ENCODE measurements around a stretch of chr1.

GRCh38 chr1:43452193-43452556 lies 1.6 kb downstream of the HYI start:
- RRBS, result no CpG with 5 or more reads among the region's 7 CpGs

GRCh38 chr1:43522650-43523680 lies 7.7 kb upstream of the PTPRF start:
- RRBS, result no CpG with 5 or more reads among the region's 15 CpGs

GRCh38 chr1:43536186-43536868 lies 5.6 kb downstream of the PTPRF start:
- RRBS, result no CpG with 5 or more reads among the region's 8 CpGs

GRCh38 chr1:43597609-43598255 lies 52.2 kb upstream of the KDM4A start:
- RRBS, result 98% methylated on average over 7 of the region's 33 CpGs

GRCh38 chr1:43603393-43604394 lies 46.3 kb upstream of the KDM4A start:
- RRBS, result 98% methylated on average over 7 of the region's 41 CpGs

- RRBS, result no CpG with 5 or more reads among the region's 35 CpGs
Measured at GRCh38 chr1:43621846-43623053, 27.7 kb upstream of the KDM4A start.

DNA sequence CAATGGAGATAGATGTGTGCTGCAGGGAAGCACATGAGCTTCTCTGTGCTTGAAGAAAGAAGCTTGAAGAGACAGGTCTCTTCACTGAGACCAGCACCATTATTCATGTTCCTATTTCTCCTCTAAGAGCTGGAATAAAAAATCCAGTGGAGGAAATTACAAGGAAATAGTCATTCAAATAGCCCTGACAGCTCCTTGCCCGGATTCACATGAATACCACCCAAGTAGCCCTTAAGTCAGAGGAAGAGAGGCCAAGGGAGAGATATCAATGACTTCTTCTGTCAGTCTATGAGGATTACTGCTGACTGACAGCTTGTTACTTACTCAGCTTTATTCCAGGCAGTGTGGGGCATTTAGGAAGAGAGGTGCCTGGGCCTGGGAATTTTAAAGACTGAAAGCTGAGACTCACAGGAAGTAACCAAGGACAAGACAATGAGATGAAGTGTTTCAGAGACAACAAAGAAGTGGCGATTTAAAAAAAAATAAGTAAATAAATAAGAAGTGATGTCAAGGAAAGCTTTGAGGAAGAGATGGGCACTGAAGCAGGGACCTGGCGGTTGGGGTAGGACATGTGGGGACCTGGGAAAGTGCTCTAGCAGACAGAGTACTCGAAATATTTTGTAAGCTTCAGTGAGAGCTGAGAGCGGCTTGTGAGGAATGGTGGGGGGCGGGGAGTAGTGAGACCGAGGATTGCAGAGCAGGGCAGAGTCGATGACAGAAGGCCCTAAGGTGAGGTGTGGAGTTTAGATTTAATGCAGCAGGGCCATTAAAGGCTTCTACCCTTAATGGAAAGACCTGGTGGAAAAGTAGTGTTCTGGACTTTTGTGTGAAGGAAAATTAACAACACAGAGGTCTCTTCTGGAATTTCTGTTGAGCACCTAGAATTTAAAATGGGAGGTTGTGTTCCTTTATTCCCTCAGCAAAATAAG lies 58.9 kb downstream of the ST3GAL3 start:
- RRBS, result no CpG with 5 or more reads among the region's 8 CpGs

- RRBS, result no CpG with 5 or more reads among the region's 6 CpGs
Measured at GRCh38 chr1:43821711-43822491, 111.7 kb upstream of the ARTN start.

GRCh38 chr1:43885100-43885931 lies 48.3 kb upstream of the ARTN start:
- RRBS, result 48% methylated on average over 5 of the region's 14 CpGs

GRCh38 chr1:43964336-43965003 lies 5.3 kb upstream of the DPH2 start:
- RRBS, result no CpG with 5 or more reads among the region's 11 CpGs

GRCh38 chr1:44022071-44022381 lies 9.2 kb downstream of the SLC6A9 start:
- RRBS, result no CpG with 5 or more reads among the region's 5 CpGs

DNA sequence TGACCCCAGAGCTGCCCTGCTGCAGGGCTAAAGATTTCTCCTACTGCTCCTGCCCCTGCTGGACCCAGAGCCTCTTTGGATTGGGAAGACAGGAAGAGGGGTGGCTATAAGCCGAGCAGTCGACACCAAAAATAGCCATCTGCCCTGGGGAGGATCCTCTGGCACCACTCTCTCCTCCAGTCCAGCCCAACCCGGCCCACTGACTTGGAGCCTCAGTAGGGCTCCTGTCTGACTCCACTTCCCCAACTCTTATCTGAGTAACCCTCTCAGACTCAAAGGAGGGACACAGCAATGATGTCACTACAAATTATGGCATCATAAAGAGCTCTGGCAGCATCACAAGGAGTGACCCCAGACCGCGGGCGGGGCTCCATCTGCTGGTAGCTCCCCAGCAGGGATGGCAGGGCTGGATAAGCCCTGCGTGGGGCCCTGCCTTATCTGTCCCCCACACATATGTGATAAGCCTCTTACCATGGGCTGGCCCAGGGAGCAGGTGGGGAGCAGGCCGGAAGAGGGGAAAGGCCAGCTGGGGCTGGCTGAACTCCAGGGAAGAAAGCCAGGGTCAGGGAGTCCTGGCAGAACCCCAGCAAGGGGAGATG lies 4.5 kb upstream of the SLC6A9 start:
- RRBS, result no CpG with 5 or more reads among the region's 8 CpGs

DNA sequence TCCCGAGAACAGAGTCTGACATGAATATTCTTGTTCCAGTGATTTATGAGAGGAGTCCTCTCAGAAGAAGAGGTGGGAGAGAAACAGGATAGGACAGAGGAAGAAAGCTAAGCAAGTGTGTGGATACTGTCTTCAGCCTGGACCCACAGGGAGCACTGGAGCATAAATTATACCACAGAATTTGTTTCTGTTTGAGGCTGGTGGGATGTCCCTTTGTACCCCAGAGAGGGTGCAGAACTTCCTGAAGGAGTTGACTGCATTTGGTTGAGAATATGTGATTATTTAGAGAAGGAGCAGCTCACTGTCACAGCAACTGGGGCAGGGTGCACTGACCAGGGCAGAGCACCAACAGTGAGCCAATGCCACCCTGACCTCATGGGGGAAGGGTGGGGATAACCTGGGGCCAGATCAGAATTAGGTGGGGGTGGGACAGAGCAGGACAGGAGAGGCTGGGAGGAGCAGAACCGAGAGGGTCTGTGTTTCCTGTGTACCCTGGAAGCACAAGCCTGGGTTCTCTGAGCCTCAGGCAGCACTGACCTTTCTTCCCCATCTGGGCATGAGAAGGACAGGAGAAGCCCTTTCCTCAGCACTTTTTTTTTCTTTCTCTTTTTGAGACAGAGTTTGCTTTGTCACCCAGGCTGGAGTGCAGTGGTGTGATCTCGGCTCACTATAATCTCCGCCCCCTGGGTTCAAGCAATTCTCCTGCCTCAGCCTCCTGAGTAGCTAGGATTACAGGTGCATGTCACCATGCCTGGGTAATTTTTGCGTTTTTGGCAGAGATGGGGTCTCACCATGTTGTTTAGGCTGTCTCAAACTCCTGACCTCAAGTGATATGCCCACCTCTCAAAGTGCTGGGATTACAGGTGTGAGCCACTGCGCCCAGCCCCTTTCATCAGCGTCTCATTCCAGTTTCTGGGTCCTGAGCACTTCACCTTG lies 36.4 kb upstream of the SLC6A9 start:
- RRBS, result no CpG with 5 or more reads among the region's 7 CpGs

- RRBS, result no CpG with 5 or more reads among the region's 12 CpGs
Measured at GRCh38 chr1:44233645-44234602, 20.7 kb downstream of the DMAP1 start.

GRCh38 chr1:44244035-44244661 lies 30.9 kb downstream of the DMAP1 start:
- RRBS, result no CpG with 5 or more reads among the region's 4 CpGs

- RRBS, result no CpG with 5 or more reads among the region's 4 CpGs
Measured at GRCh38 chr1:44267790-44268174, 54.5 kb downstream of the DMAP1 start.

DNA sequence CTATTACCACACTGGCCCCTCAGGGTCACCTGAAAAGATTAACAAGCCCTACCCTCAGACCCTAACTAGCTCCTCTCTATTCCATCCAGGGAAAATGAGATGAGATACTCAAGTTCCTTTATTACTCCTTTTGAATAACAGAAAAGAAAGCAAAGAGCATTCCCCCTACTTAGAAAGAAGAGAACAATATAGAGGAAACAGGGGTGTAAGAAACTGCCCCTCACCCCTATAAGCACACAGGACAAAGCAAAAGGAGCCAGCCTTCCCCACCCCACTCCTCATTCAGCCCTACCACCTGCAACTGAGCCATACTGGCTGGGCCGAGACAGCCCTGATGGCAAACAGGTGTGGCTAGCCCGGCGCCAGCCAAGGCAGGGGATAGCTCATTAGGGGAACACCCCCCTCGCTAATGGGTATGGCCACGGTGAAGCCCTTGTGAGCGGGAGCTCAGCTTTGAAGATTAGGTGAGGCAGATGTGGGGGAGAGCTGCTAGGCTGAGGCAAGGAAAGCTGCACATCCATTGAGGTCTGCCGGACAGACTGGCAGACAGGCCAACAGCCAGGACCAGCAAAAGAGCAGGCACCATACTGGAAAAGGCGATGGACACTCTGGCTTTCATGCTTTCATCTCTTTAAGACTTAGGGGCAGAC lies 65.6 kb downstream of the ERI3 start:
- RRBS, result no CpG with 5 or more reads among the region's 8 CpGs

DNA sequence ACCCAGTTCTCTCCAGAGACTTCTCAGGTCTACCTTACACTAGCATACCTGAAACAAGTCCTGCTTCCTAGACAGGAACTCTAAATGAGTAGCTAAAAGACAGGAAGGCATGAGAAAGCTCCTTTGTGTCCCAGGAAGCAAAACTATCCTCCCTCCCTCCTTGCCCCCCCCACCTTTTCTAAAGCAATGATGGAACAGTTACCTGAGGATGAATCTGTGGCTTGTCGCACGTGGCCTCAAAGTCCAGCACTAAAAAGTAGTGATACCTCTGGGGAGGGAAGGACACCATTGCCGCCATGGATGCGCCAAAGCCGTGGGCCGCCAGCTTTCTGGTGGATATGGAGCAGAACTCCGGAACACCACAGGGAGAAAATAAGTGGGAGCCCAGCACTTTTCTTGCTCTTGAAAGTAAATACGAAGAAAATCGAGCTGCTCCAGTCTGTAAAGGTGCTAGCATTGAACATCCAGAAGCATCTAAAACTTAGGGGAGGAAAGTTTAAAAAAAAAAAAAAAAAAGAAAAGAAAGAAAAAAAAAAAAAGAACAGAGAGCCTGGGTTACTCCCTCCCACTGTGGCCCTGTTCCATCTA lies 16.1 kb downstream of the ERI3 start:
- RRBS, result no CpG with 5 or more reads among the region's 9 CpGs

DNA sequence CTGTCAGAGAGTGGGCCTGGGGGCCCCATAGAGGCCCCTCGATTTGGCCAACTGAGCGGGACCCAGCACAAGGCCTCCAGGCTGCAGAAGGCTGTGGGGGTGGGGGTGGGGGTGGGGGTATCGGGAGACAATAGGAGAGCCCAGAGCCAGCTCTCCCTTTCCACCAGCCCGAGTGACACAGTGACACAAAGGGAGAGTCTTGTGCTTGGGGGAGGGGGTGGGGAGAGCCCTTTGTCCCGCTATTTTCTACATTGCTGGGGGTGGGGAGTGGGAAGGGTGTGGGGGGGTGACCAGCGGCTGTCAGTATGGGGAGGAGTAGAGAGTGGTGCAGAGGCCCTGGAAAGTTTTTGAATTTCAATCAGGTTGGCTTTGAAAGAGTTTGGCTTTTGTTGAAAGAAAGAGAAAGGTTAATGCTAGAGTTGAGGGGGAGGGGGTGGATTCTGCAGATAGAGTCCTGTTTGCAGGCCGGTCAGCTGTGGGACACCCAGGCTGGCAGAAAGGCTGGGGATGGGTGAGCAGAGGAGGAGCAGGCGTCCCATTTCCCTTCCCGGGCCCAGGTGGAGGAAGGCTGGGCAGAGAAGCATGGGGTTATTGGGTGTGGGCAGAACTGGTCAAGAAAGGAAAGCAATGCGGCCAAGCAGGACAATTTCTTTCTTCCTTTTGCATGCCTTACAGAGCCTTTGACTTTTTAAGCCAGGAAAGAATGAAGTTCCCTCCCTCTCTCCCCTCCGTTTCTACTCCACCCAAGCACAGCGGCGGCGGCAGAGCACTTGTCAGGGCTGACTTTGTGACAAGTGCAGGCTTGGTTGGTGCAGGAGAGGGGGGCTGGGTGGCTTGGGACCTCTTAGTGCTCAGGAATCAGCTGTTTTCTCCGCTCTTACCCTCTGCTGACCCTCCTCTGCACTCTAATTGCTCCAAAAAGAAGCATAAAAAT lies 96.2 kb downstream of the RNF220 start:
- RRBS, result 36% methylated on average over 3 of the region's 15 CpGs

- RRBS, result no CpG with 5 or more reads among the region's 6 CpGs
Measured at GRCh38 chr1:44642687-44643545, 31.4 kb downstream of the TMEM53 start.